ENCODE data around the gene CLEC2A.

GRCh38 chr12:9220976-9221458, 12.8 kb upstream of the PZP start:
- PRO-cap, result no peak

GRCh38 chr12:9450234-9450584, 157.5 kb downstream of the KLRB1 start:
- PRO-cap, result no peak

GRCh38 chr12:9729954-9730350, 30.7 kb downstream of the CD69 start:
- PRO-cap, result bidirectional peak, plus-strand start at chr12:9730228, minus-strand start at chr12:9729872

GRCh38 chr12:9750708-9751122, 10.0 kb downstream of the CD69 start:
- PRO-cap, result no peak

DNA sequence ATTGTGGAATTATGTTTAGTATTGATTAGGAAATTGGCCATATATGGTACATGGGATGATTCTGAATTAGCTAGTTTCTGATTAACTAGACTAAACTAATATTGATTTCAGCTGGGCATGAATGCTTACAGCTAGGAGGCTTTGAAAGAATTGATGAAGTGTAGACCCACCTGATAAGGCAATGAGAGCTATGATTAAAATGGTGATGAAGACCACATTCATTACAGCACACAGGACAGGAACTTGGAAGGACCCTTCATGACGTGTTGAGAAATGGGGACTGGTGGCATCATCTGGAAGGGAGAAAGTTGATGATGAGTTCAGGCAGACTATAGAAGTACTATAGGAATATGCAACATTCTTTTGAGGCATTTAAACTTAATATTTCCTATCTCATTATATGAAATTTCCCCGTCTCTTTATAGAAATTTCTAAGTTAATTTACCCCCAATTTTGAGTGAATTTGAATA, 4.5 kb downstream of the CD69 start:
- PRO-cap, result no peak

GRCh38 chr12:9763031-9763530, 2.4 kb upstream of the CD69 start:
- PRO-cap, result no peak

GRCh38 chr12:9813959-9814814, 13.1 kb upstream of the KLRF1 start:
- PRO-cap, result unidirectional peak, minus-strand start at chr12:9814177

- PRO-cap, result no peak
These were observed 20.0 kb downstream of the CLEC2B start for GRCh38 chr12:9849070-9849719.

DNA sequence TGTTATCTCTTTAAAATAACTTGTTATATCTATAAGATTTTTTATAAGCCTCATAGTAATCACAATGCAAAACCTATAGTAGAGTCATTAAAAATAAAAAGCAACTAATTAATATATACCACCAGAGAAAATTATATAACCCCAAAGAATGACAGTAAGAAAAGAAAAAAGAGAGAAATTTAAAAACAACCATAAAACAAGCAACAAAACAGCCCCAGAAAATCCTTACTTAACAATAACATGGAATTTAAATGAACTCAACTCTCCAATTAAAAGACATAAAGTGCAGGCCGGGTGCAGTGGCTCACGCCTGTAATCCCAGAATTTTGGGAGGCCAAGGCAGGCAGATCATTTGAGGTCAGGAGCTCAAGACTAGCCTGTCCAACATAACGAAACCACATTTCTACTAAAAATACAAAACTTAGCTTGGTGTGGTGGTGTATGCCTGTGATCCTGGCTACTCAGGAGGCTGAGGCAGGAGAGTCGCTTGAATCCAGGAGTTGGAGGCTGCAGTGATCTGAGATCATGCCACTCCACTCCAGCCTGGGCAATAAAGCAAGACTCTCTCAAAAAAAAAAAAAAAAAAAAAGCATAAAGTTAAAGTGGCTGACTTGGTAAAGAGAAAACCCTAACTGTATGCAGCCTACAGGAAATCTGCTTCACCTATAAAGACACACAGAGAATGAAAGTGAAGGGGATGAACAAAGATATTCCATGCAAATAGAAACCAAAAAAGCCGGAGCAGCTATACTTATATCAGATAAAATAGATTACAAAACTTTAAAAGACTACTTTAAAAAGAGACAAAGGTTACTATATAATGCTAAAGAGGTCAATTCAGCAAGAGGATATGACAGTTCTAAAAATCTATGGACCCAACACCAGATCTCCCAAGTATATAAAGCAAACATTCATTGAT, 4.3 kb downstream of the CLEC2B start:
- PRO-cap, result bidirectional peak, plus-strand start at position 678 of the sequence, minus-strand start at position 519 of the sequence

GRCh38 chr12:9872580-9873030, 3.5 kb upstream of the CLEC2B start:
- PRO-cap, result bidirectional peak, plus-strand start at chr12:9872822, minus-strand start at chr12:9872819; unidirectional peak, minus-strand start at chr12:9872956

DNA sequence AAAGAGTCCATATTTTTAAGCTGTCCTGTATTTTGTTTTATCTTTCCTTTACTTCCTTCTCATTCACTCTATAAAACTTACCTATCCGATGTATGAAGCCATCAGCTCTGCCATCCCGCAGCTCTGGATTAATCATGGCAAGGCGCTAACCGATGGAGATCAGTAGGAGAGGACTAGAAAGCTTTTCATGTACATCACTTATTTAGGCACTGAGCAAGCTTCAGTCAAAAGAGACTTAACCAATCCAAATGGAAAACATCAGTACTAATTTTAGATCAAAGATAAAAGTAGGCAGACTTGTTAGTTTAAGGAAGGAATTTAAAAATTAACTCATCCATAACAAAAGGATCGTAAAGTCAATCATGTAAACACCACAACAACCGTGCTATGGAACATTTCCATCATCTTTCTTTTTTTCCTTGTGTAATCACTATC, at the start of gene CLEC2A:
Gene CLEC2A, minus strand, starts transcription at position 177 of the 435 bp plus-strand sequence.
- PRO-cap, result no peak

GRCh38 chr12:10069013-10069479, 29.7 kb downstream of the CLEC1A start:
- PRO-cap, result bidirectional peak, plus-strand start at chr12:10069340, minus-strand start at chr12:10069255; unidirectional peak, minus-strand start at chr12:10069378

DNA sequence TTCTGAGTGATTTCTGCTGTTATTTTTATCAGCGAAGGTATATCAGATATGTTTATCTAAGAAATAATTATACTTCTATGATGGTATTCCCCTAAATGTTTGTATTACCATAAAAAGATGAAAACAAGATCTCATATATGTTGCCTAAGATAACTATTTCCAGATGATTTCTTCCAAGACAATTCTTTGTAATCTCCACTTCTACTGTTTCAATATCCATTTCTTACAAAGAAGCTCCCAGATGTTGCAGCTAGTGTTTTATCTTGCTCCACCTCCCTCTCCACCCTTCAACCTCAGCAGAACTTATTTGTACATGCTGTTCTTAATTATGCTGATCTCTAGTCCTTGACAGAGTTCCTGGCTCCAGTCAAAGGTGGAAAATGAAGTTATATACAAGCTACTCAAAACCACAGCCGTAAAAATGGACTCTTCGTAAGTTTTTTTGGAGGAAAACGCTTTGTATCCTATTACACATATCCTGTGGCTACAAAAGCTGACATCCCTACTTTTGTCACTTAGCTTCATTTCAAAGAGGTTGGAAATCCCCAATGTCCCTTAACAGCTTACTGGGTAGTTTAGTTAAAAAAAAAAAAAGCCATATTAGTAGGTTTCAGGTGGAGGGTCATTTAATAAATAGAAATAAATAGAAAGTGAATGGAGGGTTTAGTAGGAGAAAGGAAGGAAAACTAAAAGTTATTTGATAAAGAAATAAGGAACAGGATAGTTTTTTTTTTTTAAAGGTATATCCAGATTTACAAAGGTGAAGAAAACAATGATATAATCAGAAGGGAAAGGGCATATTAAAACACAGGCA, 1.2 kb downstream of the CLEC1A start:
- PRO-cap, result no peak

- PRO-cap, result no peak
These were observed 7.8 kb downstream of the GABARAPL1 start for GRCh38 chr12:10220344-10221022.

DNA sequence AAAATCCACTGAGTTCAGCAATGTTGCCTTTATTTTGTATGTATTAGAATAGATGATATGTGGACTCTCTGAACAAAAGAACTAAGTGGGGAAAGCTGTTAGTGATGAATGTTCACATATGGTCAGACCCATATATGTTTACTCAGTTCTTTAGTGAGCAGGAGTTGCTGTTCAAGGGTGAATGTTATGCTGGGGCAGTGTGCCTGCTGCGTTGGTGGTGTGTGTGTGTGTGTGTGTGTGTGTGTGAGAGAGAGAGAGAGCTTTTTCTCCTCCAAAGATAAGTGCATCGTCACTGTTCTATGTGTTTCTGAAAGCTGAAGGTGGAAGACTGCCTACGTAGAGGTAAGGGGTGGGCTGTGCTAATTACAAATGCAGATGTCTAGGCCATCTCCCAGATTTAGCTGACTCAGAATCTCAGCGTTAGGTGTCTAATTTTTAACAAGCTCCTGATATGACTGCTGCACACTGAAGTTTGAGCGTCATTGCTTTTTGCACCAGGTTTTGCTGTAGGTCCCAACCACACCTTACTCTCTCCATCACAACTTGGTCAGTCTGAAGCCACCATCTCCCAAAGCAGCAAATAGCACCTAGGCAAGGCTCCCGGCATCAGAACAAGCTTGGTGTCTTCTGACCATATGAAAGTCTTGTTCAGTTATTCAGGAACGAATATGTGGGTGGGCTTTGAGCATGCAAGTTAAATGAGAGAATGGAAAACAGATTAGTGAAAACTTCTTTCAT, 10.6 kb downstream of the GABARAPL1 start:
- PRO-cap, result no peak

DNA sequence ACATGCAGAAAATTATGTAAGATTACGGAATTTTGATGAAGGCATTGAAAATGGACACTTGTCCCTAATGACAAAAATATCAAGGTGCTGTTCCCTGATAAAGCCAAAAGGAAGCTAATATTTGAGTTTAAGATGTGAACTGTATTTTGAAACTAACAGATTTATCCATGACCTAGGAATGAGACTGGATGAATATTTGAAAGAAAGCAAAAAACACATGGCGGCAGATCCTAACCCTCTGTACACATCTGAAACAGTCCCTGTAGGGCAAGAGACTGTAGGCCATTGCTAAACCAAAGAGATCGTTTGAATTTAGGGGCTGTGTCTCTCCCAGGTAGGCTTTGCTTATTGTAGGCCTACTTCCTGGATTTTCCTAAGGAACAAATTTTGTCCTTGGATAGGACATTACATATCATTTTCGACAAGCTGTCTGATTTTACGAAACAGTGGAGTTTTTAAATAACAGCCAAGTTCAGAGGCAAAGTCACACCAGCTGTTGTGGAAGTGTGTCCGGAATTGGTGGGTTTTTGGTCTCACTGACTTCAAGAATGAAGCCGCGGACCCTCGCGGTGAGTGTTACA, 11.4 kb downstream of the GABARAPL1 start:
- PRO-cap, result no peak

GRCh38 chr12:10369829-10370326, 20.0 kb downstream of the KLRK1 start:
- PRO-cap, result no peak

GRCh38 chr12:10392321-10392786, 2.5 kb upstream of the KLRK1 start:
- PRO-cap, result bidirectional peak, plus-strand start at chr12:10392562, minus-strand start at chr12:10392491

GRCh38 chr12:10571454-10572271, 41.7 kb downstream of the MAGOHB start:
- PRO-cap, result no peak

DNA sequence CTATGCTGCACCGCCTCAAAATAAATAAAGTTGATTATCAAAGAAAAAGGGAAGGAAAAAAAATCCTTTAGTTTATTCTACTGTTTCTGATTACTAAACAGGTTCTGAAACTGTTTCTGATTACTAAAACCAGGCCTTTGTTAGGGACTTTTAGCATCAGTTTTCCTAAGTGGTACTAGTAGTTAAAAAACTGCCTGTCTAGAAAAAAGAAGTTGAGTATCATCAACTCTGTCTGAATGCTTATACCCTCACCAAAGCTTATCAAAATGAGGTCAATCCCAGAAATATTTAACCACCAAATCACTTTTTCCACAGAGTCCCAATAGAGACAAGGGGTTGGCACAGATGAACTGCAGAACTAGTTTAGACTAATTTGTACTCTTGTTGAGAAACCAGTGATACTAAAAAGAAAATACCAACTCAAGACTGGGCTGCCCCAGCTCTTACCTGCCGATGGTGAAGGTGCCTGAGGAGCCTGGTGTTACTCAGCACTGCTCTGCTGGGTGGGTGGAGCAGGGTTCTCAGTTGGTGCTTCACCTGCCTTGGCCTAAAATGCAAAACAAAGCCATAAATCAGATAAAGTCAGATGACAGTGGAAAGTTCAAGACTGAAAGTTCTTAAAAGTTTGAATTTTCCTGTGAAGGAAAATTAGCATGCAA, 22.2 kb downstream of the YBX3 start:
- PRO-cap, result no peak